Thoracic aorta (tissue), 1 donor: ENCODE measurements around the gene ACAA2.

GRCh38 chr18:48619160-48619888 lies 80.5 kb downstream of the CTIF start:
- RAMPAGE, long total RNA, result no peak

- RAMPAGE, long total RNA, result no peak
Observed at GRCh38 chr18:48749709-48750201, 201.0 kb downstream of the SMAD7 start.

DNA sequence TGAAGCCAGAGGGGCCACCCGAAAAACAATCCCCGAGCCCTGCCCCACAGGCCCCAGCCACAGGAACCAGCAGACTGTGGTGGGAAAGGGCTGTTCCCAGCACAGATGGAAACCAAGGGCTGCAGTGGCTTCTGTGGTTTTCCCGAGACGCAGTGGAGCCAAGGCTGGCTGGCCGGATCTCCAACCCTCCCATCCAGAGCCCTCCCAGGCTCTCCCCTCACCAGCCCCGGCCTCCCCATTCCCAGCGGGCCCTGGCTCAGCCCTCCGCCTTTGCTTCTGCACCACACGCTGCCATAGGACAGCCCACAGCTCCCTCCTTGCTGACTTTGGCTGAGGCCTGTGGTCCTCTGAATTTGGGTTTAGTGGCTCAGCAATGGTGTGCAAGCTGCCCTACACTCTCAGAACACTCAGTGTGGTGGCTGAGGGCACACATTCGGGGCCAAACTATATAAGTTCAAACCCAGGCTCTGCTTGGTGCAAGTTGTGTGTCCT lies 200.2 kb downstream of the SMAD7 start:
- RAMPAGE, long total RNA, result no peak

GRCh38 chr18:48833837-48834370 lies 116.9 kb downstream of the SMAD7 start:
- RAMPAGE, long total RNA, result no peak

- RAMPAGE, long total RNA, result no peak
Observed at GRCh38 chr18:48920838-48921596, 29.7 kb downstream of the SMAD7 start.

GRCh38 chr18:48955093-48956293 lies 4.7 kb upstream of the SMAD7 start:
- RAMPAGE, long total RNA, result no peak

- RAMPAGE, long total RNA, result no peak
Observed at GRCh38 chr18:48957691-48958216, 7.0 kb upstream of the SMAD7 start.

- RAMPAGE, long total RNA, result no peak
Observed at GRCh38 chr18:48973573-48974262, 23.0 kb upstream of the SMAD7 start.

DNA sequence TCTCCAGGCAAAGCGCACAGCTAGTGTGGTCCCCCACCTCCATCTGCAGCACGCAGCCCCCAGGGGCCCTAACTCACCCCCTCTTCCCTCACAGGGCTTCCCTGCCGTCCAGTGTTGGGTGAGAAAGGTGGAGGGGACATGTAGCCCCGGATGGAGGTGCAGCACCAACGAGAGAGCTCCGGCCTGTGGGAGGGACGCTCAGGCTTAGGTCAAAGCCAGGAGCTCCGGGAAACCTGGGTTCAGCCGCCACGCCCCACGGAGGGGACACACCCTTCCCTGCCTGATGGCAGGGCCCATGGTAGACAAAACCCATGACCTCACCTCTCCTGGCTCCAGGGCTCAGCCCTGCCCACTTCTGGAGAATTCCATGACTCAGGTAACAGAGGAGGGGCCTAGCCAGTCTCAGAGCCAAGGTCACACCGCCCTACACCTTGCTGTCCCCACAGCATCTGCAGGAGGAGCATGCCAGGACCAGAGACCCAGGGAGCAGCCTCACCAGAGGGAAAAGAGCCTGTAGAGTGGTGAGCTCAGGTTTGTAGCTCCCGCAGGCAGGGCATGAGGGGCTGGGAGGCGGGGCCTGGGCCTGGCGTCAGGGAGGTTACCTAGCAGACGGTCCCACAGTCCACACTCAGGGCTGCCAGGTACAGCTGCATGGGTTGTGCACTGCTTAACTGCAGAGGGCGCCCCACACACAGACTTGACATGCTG lies 70.7 kb upstream of the SMAD7 start:
- RAMPAGE, long total RNA, result no peak

GRCh38 chr18:49145907-49146467 lies 195.2 kb upstream of the SMAD7 start:
- RAMPAGE, long total RNA, result no peak

DNA sequence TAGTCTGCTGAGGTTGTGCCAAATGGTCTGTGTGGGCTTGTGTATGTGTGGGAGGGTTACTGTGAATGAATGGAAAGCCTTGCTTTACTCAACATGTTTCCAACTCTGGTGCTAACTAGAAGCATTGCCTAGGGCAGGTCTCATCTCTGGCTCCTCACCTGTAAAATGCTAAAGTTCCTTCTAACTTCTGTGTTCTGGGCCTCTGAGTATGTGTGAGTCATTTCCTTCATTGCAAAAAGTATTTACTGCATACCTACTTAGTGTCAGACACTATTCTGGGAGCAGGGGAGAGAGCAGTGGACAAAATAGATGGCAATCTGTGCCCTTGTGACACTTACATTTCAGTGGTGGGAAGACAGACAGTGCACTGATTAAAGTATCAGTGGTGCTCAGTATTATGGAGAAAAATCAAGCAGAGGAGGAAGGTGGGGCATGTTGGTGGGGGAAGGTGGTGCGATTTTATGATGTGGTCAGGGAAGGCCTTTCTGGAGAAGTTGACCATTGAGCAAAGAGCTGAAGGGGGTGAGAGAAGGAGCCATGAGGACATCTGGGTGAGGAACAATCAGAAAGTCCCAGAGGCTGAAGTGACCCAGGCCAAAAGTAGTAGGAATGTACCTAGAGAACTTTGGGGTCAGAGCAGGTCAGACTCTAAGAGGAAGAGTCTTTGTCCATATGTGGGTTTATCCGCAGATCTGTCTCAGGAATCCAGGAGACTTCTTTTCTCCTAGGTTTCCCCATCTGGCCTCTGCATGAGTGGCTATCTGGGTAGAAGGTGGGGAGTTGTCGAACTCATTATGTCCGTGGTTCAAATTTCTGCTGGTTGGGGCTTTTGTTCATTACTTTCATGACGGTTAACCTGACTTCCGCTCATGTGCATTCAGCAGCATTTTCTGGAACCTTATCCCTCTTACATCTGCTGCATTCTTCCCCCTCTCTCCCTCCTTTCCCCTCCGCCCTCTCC lies 1.6 kb downstream of the LIPG start:
- RAMPAGE, long total RNA, result no peak

DNA sequence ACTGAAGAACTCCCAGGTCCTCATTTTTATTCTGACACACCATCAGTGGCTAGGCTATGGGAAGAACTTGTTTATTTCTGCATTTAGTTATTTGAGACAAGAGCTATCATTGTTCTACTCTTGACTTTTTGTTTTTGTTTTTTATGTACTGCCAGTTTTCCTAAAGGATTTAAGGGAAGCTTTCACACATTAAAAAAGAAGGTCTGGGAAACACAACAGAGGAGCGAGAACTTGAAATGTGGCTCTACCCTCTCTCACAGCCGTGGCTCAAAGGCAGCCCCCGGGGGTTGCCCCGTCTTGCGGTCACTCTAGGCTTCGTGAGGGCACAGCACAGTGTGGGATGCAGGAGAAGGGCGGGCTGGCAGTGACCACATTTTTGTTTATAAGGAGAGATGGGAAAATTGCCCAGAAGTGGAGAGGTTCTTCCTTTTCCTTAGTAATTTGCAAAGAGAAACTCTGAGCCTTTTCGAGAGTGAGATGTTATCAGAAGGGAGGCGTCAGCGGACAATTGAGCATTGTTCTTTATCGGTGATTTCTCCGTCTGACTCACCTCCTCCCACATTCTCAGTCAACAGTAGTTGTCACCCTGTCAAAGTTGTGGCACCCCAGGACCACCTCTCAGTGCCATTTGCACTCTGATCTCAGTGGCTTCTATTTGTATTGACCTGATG lies 89.8 kb downstream of the ACAA2 start:
- RAMPAGE, long total RNA, result no peak

DNA sequence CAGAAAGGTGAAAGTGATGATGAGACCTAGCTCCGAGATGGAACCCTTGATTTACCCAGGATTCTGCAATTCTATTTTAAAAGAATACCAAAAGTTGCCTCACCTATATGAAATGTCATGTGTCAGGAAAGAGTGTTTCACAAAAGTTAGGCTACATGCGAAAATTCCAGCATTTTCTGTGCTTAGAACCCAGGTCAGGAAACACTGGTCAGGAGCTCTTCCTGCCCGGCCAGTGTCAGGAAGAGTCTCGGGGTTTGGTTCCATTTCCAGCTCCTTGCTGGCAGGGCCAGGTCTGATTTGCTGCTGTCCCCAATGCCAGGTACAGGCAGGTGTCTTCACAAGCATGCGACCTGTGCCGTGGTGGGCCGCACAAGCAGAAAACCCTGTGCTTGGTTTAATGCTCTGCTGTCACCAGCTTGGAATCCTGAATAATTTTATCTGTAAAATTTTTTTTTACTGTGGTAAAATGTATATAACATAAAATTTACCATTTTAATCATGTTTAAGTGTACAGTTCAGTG lies 89.1 kb downstream of the ACAA2 start:
- RAMPAGE, long total RNA, result no peak

- RAMPAGE, long total RNA, result start-site peak on the minus strand at chr18:49813517-49813589, 98 reads
Observed at GRCh38 chr18:49812899-49813784, at the start of gene ACAA2. Gene ACAA2 (minus strand): TSS chr18:49813533.

GRCh38 chr18:49858040-49859001 lies 45.0 kb upstream of the ACAA2 start:
- RAMPAGE, long total RNA, result no peak

GRCh38 chr18:49878787-49879289 lies 65.5 kb upstream of the ACAA2 start:
- RAMPAGE, long total RNA, result no peak

DNA sequence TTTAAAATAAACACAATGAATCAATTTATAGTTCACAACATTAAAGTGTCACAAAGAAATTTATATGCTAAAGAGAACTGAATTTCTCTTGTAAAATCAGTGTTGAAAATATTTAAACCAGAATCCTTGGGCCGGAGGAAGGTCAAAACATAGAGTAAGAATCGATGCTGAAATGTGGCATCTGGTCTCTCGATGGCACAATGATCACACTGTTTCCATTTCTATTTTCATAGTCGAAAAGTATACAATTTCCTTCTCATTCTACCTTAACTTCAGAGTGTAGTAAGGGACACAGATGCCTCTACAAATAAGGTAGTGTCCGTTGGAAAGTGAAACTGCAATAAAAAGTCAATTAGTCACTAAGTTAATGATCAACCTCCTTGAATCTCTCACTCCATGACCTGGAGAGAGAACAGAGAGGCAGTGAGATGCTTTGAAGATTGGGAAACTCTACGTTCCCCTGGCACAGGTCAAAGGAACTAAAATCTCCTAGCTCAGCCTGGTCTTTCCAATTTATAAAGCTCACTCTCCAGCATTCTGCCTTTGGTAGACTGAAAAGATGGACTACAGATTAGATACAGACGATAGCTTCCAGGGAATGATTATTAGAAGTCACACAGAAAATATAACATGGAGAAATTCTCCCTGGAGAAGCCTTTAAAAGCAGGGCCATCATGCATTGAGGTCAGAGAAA lies 153.8 kb upstream of the ACAA2 start:
- RAMPAGE, long total RNA, result no peak

DNA sequence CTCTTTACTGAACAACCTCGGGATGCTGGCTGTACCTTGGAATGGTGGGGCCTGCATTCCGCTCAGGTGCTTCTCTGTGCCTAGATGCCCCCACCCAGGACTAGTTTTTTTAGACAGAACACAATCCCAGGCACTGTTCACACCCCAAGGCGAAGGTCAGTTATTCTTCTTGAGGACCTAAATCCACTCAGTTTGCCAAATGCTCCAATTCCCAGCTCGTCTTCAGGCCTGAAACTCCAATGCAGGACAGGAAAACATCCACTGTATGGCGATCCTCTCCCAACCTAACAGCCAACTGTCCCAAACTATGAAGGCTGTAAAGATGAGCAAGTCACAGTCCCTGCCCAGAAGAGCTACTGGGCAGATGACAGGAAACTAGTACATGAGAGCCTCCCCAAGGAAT lies 154.4 kb upstream of the ACAA2 start:
- RAMPAGE, long total RNA, result no peak

- RAMPAGE, long total RNA, result no peak
Observed at GRCh38 chr18:50079356-50079999, 115.5 kb downstream of the MYO5B start.

DNA sequence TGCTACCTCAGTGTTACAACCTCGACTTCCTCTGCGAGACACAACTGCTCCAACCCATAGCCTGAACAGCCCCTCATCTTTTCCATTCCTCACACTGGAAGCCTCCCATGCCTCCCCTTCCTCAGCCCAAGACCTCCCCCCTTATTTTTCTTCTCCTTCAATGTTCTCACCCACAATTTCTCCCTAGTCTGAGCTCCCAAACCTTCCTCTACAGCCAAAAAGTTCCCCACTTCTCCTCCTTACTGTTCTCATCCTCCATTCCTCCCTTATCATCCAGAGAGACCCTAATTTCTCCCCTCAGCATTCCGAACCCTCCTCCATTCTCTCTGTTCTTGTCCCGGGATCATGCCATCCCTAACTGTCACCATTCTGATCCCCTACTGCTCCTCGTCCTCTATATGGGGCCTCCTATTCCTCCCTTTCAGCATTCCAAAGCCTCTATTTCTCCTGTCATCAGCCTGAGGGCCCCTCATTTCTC lies 717 bp downstream of the MBD1 start:
- RAMPAGE, long total RNA, result no peak